Neural cell (in vitro differentiated cells): ENCODE data around the genes CACNA1G and TOB1.

GRCh38 chr17:50482436-50483003, 3.9 kb downstream of the RSAD1 start:
- RAMPAGE, long total RNA = no peak

DNA sequence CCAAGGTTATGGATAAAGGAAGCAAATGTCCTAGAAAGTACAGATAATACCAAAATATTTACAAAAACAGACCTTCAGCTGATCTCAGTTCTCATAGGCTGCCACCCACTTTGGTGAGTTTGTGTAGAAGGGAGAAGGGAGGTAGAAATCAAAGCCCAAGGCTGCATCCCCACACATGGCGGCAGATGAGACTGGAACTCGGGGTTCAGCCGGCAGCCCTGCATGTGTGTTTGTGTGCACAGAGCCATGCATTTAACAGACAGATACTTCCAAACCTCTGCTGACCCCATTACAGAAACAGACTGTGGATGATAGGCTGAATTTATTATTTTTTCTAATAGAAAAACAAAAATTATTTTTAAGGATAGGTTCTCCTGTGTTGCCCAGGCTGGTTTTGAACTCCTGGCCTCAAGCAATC, 5.5 kb downstream of the MYCBPAP start:
- RAMPAGE, long total RNA = no peak

GRCh38 chr17:50533409-50534268, 1.1 kb downstream of the EPN3 start:
- RAMPAGE, long total RNA = no peak

DNA sequence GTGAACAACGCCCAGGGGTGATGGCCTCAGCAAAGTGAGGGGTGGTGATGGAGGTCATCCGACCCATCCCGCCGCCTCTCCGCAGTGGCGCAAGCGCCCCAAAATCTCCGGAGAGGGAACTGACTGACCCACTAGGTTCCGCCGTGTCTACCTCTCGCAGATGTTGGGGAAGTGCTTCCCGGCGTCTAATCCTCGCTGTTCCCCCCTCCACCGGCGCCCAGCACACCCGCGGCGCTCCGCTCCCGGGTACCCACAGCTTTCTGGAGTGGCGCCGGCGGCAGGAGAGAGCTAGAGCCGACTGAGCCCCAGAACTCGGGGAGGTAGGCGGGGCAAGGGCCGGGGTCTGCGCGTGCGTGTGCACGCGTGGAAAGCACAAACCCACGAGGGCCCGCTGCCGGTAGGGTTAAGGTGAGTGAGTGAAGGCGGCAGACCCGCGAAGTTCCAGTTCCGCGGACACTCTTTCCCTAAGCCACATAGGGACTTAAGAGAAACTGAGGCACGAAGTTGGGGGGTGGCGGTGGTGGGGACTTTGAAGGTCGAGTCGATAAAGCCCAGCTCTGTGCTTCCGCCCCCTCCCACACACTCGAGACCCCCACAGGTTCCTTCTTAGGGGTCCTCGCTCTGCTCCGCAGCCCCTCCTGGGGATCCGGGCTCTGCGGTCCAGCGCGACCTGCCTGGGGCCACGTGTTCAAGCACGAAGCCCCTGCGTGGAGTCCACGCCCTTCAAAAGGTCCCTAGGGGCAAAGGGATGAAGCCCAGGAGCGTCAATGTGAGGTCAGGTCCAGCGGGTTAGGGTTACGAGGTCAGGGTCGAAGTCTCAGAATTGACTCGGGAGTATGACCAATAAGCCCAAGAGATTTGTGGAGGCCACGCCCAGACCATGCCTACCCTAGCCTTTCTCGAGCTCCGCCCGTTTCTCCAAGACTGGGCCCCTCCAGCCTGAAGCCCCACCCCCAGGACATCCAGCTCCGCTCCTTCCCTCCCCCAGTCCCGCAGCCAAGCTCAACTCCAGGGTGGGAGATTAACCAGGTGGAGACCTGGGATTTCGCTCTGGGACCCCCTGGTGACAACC, 1.0 kb upstream of the CACNA1G start:
- RAMPAGE, long total RNA = no peak

GRCh38 chr17:50560249-50561366, at the start of gene CACNA1G:
Gene CACNA1G (plus strand): TSS chr17:50560715.
- RAMPAGE, long total RNA = no peak

DNA sequence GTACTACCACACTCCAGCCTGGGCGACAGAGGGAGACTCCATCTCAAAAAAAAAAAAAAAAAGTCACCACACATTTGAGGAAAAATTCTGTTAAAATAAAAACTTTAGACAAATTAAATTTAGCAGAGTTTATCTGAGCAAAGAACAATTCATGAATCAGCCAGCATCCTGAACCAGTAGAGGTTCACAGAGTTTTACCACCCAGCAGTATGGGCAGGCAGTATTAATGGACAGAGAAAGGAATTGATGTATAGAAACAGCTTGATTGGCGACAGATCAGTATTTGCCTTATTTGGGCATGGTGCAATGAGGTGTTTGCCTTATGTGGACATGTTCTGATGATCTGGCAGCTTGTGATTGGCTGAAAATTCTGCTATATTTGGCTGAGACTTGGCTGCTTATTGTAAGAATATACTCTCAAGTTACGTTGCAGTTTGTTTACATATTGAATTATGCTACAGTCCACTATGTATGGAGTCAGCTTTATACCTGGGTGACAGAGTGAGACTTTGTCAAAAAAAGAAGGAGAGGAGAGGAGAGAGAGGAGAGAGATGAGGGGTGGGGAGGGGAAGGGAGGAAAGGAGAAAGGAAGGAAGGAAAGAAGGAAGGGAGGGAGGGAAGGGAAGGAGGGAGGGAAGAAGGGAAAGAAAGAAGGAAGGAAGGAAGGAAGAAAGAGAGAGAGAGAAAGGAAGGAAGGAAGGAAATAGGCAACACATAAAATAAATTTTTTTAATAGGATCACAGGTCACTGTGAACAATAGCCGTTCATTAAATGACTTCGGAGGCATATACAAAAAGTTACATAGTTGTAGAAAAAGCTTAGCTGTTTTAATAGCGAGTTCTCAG, 14.6 kb downstream of the ABCC3 start:
- RAMPAGE, long total RNA = no peak

- RAMPAGE, long total RNA = no peak
Measured at GRCh38 chr17:50731501-50732011, 12.2 kb downstream of the LUC7L3 start.

GRCh38 chr17:50741527-50741853, 22.1 kb downstream of the LUC7L3 start:
- RAMPAGE, long total RNA = no peak

- RAMPAGE, long total RNA = no peak
Measured at GRCh38 chr17:50745143-50746098, 21.9 kb downstream of the ANKRD40CL start.

DNA sequence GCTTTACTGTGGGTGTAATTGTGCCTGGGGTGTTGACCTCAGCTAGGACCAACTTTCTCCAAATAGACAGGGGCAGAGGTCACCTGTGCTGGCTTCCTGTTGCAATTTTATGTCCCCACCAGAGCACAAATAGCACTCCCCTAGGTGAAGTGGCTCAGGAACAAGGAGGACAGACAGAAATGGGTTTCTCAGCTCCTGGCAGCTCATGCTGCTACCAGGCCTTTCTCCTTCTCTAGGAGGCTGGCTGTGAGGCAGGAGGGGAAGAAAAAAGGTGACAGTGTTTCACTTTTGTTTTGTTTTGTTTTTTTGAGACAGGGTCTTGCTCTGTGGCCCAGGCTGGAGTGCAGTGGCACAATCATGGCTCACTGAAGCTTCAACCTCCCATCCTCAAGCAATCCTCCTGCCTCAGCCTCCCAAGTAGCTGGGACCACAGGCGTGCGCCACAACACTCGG, 32.6 kb upstream of the WFIKKN2 start:
- RAMPAGE, long total RNA = no peak

DNA sequence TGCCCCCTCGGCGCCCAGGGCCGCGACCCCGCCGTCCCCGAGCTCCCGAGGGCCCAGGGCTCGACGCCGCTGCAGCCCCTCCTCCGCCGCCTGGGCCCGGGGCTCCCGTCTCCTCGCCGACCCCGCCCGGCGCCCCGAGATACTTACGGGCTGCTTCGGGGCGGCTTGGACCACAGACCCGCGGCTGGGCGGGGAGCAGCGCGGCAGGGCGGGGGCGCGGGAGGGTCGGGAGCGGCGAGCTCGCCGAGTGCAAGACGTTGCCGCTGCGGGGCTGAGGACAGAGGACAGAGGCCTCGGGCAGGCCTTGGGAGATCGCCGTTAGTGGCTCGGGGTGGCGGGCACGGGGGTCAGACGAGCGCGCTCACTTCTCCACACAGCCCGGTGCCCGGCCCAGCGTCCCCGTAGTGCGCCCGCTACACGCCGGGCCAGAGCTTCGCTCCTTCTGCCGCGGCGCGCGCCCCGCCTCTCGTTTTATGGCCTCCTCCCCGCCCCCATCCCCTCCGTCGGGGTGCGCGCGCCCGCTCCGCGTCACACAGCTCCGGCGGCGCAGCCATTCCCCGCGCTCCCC, at the start of gene TOB1:
Gene TOB1 (minus strand): TSS at position 444 of the 568 bp plus-strand sequence.
- RAMPAGE, long total RNA = start-site peak on the minus strand centred at position 446 of the sequence, 7 bp wide, 319 and 499 reads in 2 replicates

- RAMPAGE, long total RNA = no peak
Measured at GRCh38 chr17:50918790-50919384, 52.7 kb upstream of the TOB1 start.

DNA sequence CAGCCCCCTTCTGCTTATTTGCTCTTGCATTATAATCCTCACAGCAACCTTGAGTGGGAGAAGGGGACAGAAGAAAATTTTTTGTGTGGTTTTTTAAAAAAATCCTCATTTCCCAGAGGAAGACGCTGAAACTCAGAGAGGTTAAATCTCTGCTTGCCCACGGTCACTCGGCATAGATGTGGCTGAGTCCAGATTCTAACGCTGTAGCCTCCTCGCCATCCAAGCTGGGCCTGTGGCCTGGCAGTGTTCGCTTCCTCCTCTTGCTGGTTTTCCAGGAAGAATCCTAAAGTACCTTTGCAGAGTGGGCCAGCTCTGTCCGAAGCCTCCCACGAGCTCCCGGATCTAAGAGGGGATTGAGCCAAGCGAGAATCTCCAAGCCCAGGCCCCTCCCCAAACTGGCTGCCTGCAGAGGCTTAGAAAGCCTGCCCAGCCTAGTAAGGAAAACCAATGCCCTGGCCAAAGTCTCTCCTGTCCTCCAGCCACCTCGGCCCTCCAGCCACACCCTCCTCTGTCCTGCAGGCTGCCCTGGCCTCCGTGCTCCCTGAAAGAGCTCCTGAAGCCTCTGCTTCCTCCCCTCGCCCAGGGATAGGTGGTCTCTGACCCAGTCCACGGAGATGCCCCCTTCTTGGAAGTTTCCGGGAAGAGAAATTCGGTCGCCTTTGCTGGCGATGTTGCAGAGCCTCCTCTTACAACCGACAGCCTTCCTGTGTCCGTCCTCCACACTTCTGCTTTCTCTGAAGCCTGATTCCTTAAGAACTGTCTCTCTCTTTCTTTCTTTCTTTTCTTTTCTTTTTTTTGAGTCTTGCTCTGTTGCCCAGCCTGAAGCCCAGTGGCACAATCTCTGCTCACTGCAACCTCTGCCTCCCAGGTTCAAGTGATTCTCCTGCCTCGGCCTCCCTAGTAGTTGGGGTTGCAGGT, 54.8 kb upstream of the TOB1 start:
- RAMPAGE, long total RNA = no peak

- RAMPAGE, long total RNA = no peak
Measured at GRCh38 chr17:50939704-50940268, 73.6 kb upstream of the TOB1 start.

GRCh38 chr17:51029624-51030289, 90.9 kb downstream of the SPAG9 start:
- RAMPAGE, long total RNA = no peak

DNA sequence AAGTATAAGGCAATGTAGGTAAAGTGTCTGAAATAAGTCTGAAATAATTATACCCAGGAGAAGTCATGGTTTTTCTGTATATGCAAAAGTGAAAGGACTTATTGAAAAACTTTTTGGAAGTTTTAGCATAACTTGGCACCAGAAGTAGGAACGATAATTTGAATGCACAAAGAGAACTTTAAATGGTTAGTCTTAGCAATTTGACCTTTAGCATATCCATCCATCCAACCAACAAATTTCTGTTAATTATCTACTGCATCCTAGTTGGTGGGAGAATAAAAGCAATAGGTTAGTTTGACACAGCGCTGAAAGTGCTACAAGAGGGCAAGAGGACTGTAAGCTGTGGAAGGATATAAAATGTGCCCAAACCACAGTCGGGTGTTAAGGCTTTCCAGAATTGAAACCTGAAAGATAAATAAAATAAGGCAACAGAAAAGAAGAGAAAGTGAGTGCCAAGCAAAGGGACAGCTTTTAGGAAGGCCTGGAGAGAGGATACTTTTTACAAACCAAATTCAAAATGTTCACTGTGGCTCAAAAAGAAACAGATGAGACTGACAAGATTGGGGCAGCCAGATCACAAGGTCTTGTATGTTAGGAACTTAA, 17.6 kb downstream of the SPAG9 start:
- RAMPAGE, long total RNA = no peak

DNA sequence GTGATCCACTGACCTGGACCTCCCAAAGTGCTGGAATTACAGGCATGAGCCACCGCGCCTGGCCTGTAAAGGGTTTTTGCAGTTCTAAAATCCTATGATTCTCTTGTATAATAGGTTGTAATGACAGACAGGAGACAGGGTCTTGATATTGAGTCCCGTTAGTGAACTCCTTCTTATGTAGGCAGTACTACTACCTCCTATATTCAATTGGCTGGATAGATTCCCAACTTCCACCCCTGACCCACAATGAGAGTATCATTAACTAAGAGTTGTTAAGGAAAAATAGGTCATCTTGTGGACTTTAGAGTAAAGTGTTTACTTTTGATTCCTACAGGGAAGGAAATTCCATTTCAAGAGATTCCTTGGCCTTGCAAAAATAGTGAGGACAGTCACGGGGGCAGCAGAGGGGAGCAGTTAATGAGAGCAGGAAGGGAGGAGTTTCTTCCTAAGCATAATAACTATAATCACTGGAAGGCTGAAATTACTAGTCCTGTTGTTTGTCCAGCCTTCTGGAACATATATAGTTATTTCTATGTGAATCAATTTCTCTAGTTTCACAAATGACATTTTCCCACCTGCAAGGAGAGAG, 5.3 kb upstream of the SPAG9 start:
- RAMPAGE, long total RNA = no peak

GRCh38 chr17:51202612-51203326, 36.6 kb downstream of the NME2 start:
- RAMPAGE, long total RNA = no peak

GRCh38 chr17:51251051-51251852, 8.6 kb downstream of the MBTD1 start:
- RAMPAGE, long total RNA = no peak

GRCh38 chr17:52157722-52158182, 762 bp downstream of the CA10 start:
- RAMPAGE, long total RNA = no peak